ENCODE measurements around a stretch of chr15.

DNA sequence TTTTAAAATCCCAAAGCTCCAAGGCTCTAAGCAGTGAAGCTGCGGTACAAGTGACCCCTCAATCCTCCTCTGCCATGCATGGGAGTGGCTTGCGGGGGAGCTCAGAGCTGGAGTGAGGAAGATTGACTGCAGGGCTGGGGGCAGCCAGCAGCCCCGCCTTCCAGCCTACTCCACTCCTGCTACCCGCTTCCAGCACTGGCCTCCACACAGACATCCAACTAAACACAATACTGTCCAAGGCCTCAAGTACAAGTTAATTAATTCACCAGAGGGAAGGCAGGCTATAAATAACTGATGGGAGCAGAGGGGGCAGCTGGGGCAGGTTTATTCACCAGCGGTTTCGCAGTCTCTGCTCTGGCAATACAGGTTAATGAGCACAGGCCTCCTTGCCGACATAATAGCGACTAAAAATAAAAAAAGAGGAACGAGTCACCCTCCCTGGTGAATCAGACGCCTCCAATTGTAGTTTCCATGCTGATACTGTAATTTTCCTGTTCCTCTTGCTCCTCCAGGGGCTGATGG is 166.3 kb upstream of the TLE3 start:
- RRBS: no CpG with 5 or more reads among the region's 10 CpGs

GRCh38 chr15:70376738-70377639 is 279.3 kb upstream of the TLE3 start:
- RRBS: no CpG with 5 or more reads among the region's 24 CpGs

GRCh38 chr15:70726713-70727382 is 36.5 kb downstream of the UACA start:
- RRBS: no CpG with 5 or more reads among the region's 3 CpGs

DNA sequence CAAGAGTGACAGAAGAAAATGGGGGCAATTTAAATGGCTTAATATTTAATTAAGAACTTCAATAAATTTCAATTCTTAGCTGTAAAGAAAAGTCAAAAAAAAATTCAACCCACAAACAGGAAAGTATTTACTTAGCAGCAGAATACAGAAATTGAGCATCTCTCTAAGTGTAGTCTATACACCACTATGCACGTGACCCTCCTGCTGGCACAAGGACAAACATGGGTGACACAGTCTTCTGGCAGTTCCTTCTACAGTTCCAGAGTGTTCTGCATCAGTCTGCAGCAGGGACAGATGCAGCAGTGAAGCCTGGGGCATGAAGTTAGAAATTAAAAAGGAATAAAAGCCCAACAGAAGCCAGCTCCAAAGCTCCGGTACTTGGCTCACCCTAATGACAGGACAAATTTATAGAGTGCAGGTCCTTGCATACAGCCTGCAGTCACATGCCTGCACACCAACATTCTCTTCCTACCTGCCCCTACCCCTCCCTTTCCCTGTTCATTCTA is 15.2 kb downstream of the UACA start:
- RRBS: no CpG with 5 or more reads among the region's 2 CpGs

DNA sequence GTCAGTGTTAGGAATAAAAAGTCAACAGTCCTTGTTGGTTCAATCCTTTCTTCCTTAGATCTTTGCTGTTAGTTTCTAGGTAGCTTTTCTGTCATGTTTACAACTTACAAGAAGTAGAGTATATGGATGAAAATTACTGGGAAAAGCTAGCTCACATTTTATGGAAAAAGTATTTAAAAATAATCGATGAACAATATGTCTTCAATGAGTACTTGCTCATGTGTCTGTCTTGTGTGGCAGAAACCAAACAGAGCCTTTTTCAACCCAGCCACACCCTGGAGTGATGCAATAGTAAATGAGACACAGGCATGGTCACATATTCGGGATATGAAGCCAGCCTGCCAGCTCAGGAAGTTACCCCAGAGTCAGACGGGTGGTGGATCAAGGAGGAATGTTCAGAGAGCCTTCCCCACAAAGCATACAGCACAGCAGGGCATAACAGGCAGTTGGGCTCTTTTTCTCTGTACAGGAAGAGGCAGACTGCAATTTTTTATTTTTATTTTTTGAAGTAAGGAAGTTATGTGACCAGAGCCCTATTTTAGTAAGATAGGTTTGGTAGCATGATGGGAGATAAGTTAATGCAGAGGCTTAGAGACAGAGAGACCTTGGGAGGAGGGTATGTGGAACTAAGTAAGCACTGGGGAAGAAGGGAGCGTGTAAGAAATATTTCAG is 27.3 kb downstream of the LARP6 start:
- RRBS: no CpG with 5 or more reads among the region's 4 CpGs

- RRBS: no CpG with 5 or more reads among the region's 6 CpGs
These were observed 34.7 kb upstream of the THSD4 start for GRCh38 chr15:71080472-71081116.

DNA sequence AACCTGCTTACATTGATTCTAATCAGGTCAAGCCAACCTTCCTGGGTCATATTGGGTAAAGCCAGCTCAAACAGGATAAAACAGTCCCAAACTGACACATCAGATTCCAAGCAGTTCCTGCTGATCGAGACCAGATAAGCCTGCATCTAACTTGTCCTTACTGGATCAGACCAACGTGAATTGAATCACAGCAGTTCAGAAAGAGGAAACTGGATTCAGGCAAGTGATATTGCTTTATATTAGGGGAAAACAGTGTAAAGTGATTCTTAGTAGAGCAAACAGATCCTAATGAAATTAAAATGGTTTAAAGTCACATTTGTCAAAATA is 18.5 kb upstream of the THSD4 start:
- RRBS: no CpG with 5 or more reads among the region's 2 CpGs

DNA sequence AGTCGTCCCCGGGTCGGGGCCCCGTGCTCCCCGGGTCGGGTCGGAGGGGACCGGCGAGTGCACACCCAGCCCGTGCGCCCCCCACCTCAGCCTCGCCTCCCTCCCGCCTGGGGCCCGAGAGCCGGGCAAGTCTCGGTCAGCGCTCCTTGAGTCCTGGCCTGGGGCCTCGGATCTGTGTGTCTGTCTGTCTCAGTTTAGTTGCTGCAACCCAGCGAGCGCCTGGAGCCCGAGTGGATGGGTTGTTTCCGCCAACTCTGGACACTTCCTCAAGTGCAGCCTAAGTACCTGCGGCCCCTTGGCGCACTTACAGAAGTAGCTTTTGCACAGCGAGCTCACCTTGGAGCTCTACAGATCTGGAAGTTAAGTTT is 731 bp downstream of the THSD4 start:
- RRBS: 49% methylated on average over 10 of the region's 25 CpGs

DNA sequence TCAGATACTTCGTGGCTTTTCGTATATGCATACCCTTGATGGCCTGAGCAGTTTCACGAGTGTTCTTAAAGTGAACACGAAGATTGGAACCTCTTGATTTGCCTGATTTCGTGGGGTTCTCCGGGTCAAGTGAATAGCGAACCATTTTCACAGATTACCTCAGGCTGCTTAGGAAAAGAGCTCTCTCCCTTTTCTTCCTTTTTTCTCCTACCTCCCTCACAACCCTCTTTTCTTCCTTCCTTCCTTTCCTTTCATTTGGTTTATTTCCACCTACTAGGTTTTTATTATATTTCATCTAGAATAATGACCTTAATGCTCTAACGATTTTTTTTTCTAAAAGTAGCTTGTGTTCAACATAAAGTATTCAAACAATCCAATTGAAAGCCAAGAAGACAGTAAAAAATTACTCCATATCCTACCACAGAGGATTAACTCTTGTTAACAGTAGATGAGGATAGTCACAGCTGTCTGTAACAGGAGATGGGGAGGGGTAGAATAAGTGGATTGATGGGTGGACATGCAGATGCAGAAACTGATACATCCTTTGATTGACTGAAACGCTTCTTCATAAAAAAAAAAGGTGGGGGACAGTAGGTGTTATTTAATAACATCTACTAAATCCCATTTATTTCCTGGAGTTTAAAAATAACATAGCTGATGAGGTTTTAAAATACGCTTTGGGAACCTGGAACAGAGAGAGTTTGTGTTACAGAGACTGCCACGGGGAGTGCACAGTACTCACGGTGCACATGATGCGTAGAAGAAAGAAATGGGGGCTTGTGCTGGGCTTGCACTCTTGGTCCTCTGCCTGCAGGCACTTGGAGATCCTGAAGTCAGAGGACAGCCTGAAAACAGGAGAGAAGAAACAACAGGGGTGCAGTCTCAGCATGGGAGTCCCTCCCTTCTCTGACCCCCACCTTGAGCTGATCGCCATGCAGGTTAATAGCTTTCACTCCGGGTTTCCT is 226.6 kb downstream of the THSD4 start:
- RRBS: no CpG with 5 or more reads among the region's 15 CpGs

DNA sequence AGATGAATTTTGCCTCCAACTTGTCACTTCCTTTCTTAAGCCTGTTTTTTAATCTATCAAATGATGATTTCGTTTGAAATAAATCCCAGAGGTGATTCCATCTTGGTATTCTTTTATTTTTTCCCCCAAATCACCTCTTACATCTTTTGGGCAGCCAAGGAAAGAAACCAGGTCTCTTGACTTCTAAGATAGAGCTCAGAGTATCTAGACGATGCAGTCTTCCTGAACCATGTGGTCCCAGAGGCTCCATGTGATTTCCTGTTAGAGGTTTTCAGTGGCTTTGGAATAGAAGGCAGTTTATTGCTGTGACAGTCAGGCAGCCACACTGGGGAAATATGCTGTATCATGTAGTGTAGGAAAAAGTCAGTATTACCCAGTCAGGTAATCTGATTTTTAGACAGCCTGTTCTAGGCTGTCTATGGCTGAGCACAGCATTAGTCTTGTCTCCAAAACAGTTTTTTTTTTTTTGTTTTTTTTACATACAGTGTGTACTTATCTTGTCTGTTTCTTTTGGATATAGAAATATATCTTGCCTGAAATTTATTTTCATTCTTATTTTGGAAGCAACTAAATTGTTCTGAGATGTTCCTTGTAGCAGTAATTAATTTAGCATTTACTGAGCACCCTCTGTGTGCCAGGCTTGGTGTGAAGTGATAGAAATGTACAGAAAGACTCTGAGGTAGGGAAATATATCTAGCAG is 294.3 kb downstream of the THSD4 start:
- RRBS: no CpG with 5 or more reads among the region's 2 CpGs

GRCh38 chr15:71546866-71547740 is 263.3 kb upstream of the NR2E3 start:
- RRBS: no CpG with 5 or more reads among the region's 16 CpGs

DNA sequence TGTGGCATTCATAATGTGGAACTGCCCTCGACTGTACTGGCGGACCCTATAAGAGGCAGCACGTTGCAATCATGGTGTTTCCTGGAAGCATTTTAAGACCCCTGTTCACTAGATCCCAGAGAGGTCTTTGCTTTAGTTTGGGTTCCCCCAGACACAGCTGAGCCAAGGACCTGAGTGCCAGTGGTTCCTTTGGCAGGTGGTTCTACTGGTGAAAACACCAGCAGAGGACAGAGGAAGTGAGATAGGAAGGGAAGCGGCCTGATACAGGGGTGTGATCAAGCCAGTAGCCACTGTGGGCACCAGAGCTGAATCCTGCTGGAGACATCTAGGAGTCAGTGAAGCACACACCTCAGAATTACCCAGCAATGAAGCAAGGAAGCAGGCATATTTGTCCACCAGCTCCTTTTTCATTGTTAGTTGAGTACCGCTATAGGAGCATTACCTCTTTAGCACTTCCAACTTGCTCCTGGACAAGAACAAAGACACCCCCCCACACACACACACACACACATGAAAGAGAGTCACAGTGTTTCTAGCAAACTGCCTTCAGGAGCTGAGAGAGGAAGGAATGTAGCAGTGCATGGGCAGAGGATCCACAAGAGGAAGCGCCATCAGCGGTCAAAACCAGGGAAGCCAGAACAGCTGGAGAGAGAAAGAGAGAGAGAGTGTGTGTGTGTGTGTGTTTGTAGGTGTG is 243.1 kb upstream of the NR2E3 start:
- RRBS: no CpG with 5 or more reads among the region's 7 CpGs

- RRBS: no CpG with 5 or more reads among the region's 1 CpG
These were observed 77.9 kb upstream of the NR2E3 start for GRCh38 chr15:71732503-71732756.

DNA sequence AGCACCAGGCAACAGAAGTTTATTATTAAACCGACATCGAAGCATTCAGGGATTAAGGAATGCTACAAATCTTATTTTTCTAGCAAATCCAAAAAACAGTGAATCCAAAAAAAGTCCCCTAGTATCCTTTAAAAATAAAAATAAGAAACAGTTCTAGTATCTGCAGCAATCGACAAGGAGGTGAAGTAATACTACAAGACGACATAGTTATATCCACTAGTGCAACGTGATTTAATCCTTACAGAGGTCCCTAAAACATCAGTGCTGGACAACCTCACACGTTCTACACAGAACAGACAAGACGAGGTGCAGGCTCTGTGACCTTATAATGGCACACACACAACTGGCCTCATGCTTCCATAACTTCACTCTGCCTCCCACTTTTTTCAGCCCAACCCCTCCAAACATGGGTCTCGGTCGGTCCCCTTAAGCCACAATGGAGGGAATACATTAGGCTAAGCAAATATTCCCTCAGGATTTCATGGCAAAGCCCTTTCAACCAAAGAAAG is 1.4 kb downstream of the MYO9A start:
- RRBS: no CpG with 5 or more reads among the region's 9 CpGs

DNA sequence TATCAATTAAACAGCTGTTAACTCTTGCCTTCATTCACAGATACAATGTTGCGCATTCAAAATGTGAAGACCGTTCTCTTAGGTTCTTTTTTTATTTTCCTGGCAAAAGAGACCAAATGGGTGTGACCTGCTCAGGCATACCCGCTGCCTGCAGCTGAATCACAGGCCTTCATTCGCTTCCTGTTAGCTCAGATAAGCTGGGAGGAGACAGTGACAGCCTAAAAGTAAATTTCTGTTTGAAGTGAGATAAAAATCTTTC is 1.1 kb upstream of the PKM start:
- RRBS: no CpG with 5 or more reads among the region's 4 CpGs

DNA sequence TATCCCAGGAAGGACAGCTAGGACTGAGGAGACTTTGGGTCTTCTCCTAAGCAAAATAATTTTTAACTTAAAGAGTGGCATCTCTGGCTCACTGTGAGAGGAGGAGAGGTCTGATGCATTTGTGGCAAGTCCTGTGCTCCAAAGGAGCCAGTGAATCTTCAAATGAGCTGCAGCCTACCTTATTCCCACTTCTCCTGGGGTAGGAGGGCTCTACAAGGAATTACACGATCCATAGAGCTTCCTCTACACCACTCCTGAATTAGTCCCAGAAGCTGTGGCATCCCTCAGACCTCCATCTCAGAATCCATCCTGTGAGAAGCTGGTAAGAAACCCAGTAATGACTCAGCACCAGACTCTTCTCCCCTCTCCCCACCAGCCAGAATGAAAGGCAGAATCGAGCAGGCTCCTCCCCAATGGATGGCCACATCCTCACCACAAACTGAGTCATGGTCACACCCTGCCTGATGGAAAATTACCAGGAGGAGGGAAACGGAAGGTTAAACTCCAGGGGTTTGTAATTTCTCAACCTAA is 6.3 kb upstream of the PKM start:
- RRBS: no CpG with 5 or more reads among the region's 3 CpGs

- RRBS: no CpG with 5 or more reads among the region's 6 CpGs
These were observed 25.4 kb upstream of the CELF6 start for GRCh38 chr15:72345364-72345730.

DNA sequence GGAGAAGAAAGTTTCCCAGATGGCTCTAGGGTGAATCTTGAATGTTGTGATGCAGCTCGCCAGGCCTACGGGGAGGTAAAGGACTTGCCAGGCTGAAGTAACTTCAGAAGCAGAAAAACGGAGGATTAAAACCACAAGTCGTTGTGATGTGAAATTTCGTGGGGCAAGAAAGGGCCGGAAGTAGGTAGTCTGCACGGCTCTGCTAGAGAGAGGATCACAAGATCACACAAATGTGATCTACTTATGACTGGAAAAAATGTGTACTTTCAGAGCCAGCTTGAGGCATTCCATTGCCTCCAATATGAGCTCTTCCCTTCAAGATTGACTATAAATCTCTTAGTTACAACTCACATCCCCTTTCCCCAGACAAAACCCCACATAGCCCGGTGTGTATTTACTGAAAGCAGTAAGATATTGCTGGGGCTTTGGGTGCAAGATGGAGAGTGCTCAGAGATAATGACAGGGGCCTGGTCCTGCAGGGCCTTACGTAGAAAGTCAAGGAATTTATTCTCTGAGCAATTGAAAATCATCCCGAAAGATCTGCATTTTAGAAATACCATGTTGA is 590 bp upstream of the HEXA start:
- RRBS: no CpG with 5 or more reads among the region's 10 CpGs

- RRBS: no CpG with 5 or more reads among the region's 2 CpGs
These were observed 1.3 kb upstream of the ARIH1 start for GRCh38 chr15:72472876-72473245.